GM23248 (cell line): ENCODE measurements around the genes TENM4 and PRCP.

GRCh38 chr11:78465413-78465741 lies 47.8 kb upstream of the GAB2 start:
- RAMPAGE, long total RNA: no peak

DNA sequence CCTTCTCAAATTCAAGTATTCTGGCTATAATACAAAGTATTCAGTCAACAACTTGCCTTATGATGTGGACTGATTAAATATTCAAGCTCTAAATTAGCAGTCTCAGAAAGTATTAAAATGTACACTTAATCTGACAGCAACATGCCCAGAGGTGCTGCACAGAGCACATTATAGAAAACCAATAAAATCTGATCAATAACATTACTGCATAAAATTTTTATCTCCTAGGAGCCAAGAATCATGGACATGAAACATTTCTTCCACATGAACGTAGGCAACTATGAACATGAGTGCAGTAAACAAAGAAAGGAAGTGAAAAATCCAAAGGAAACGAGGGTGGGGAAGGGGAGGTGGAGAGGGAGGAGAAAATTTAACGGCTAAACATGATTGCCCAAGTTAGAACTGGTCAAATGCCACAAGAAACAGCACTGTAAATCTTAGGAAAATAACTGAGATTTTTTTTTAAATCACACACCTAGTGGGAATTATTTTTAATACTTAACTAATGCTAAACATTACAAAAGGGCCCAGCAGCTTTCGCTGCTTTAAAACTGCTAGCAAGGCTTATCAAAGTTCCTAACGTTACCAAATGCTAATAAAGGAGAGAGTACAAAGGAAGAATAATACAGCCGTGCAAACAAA lies 13.9 kb downstream of the NARS2 start:
- RAMPAGE, long total RNA: no peak

DNA sequence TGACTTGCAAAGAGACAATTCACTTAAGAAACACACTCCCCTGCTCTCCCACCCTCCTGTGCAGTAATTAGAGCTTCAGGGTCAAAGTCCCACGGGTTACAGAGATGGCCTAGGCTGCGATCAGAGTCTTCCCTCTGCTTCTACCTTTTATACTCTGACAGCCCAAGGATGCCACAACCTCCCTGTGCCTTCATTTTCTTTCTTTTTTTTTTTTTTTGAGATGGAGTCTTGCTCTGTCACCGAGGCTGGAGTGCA lies 87.3 kb upstream of the NARS2 start:
- RAMPAGE, long total RNA: no peak

- RAMPAGE, long total RNA: no peak
These were observed at the start of gene TENM4 for GRCh38 chr11:79440401-79441315. TENM4 (minus strand) TSS chr11:79441030.

GRCh38 chr11:82155613-82156067 lies 578.0 kb downstream of the FAM181B start:
- RAMPAGE, long total RNA: no peak

GRCh38 chr11:82734063-82734249 lies 292 bp upstream of the FAM181B start:
- RAMPAGE, long total RNA: no peak

DNA sequence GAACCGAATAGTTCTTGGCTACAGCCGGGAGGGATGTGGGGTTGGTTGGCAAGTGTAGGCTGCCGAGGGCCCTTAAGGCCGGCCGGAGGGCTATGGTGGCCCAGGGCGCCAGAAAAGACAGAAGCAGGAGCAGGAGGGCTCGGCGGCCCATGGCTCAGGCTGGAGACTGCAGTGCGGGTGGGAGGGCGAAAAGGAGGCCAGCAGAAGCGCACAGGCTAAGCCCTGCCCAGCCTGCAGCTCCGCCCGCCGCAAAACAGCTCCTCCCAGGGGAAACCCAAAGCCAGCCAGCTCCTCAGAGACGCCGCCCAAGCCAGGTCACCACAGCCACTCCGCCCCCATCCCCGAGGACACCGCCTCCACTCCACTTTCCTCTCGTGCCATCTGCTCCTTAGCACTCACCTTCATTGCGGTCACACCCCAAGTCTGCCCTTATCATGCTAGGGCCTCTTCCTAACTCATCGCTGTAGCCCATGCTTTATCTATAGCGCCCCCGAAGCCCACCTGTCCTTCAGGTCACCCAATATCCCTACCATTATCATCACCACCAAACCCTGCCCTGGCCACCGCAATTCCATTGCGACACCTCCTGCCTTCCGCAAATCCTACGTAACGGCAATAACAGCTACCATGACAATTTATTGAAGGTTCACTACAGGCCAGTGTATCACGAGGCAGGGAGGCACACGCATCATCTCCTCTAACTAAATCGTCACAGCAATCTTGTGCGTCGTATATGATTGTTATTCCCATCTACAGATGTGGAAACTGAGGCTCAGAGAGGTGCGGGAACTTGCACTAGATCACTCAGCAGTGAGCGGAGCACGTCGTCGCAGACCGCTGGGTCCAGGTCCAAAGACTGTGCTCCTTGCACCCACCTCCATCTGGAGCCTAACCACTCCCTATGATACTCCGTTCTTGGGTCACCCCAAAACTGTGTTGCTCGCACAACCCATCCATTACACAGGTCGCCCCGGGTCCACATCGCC lies at the start of gene PRCP:
TSS of gene PRCP (minus strand) at position 179 of the 986 bp plus-strand sequence.
- RAMPAGE, long total RNA: start-site peak on the minus strand centred at position 169 of the sequence, 27 bp wide, 62 and 337 reads in 2 replicates

- RAMPAGE, long total RNA: start-site peak on the plus strand at chr11:83072060-83072103, 78 and 20 reads in 2 replicates
These were observed 479 bp upstream of the RAB30 start for GRCh38 chr11:83071956-83072796.

GRCh38 chr11:83167260-83168071 lies 10.5 kb downstream of the PCF11 start:
- RAMPAGE, long total RNA: no peak

DNA sequence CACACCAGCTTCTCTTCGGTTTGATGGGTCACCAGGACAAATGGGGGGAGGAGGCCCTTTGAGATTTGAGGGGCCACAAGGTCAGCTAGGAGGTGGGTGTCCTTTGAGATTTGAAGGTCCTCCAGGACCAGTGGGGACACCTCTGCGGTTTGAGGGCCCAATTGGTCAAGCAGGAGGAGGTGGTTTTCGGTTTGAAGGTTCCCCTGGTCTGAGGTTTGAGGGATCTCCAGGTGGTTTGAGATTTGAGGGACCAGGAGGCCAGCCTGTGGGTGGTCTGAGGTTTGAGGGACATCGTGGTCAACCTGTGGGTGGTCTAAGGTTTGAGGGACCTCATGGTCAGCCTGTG lies 11.7 kb downstream of the PCF11 start:
- RAMPAGE, long total RNA: no peak

DNA sequence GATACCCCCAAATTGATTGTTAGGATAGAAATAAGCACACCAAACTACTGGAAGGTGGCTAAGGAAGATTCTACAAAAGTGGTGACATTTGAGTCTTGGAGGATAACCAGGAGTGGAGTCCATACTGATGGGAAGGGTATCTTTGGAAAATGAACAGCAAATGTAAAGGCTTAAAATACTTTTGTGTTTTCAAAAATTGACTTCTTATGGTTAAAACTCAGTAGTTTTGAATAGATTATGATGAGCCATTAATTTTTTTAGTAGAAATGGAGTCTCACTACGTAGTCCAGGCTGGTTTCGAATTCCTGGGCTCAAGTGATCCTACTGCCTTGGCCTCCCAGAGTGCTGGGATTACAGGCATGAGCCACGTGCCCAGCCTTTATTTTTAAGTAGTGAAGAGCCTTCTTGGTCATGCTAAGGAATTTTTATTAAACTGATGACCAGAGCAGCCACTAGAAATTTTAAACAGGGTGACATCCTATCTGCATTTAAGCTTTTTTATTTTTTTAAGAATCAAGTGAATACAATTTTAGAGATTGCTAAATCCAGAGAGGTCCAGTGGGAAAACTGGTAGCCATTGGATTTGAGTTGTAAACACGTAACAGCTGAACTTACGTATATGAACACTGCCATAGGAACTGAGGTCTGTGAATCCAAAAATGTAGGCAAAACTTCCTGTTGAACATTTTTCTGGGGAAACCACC lies 7.2 kb upstream of the ANKRD42 start:
- RAMPAGE, long total RNA: no peak

DNA sequence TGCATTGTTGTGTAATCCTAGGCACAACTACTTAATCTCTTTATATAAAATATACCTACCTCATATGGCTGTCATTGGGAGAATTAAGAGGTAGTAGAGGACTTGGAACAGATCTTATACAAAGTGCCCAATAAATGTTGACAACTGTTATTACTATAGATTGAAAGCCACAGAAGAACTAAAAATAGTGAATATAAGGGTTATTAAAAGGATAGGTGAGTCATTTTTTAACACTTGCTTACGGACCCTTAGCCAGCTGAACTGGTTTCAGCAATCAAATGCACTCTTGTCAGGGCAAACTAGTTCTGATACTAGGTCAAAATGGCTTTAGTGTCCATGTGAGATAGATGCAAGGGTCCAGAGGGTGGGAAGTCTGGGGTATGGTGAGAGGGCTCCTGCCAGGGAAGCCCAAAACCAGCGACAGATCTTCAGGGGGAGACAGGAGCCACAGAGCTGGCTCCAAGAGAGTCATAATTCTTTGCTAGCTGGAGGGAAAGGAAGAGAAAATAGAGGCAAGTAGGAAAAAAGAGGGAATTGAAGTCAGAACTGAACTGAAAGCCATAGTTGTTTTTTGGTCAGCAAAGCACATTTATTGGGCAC lies 29.2 kb downstream of the CCDC90B start:
- RAMPAGE, long total RNA: no peak

DNA sequence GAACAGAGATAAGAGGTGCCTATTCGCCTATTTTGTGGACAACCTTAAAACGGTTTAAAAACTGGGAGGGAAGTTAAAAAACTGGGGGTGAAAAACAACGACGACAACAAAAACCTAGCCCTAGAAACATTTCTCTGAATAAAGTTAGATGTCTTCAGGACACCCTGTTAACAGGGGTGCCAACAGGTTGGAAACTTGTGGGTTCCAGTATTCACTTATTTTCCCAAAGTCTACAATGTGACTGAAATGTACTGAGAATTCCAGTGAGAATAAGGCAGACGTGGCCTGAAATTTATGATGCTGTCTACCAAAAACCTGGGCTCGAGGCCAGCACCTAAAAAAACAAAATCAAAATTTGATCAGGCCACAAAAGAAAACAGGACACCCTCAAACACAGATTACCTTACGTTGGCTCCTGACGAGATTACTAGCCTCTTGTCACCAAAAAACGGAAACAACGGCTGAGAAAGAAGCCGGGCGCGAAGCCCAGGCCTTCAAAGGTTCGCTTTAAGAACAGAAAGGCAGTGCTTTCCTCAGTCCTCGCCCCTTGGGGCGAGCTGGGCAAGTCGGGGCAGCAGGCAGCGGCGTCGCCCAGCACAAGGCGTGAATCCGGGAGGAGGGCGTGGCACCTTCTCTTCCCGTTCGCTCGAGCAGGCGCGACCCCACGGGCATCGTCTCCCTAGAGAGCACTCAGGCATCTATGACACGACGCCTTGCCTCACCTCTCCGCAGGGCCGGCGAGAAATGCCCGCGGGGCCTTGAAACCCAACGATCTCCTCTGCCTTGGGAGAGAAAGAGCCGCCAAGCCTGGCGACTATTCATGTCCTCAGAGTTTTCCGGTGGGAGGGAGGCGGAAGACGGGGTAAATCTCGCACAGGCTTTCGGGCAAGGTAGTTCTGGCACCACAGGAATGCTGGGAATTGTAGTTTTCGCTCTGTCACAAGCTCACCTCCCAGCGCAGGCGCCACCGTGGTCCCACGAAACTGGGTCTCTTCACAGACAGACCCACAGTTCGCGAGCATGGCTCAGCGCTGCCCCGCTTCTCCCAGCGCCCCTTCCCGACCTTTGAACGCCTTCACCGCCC lies 674 bp downstream of the CCDC90B start:
- RAMPAGE, long total RNA: start-site peak on the minus strand centred at position 827 of the sequence, 71 bp wide, 1,333 and 1,406 reads in 2 replicates

DNA sequence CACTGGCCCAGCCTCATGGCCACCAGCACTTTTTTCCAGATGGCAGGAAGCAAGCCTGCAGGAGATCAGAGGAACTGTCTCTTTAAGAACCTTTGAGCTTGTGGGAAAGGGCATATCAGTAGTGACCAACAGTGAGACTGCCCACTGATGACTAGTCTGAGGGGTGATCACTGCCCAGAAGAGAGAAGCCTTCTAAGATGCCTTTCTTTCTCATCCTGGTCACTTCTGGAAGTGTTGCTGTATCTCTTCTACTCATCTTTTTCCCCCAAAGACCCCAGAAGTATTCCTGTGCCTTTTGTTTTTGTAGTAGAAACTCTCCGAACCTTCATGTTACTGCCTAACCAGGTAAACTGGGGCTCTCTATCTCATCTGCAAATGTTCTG lies 125.1 kb upstream of the CCDC90B start:
- RAMPAGE, long total RNA: no peak

- RAMPAGE, long total RNA: no peak
These were observed 973.2 kb downstream of the DLG2 start for GRCh38 chr11:84653992-84654207.

DNA sequence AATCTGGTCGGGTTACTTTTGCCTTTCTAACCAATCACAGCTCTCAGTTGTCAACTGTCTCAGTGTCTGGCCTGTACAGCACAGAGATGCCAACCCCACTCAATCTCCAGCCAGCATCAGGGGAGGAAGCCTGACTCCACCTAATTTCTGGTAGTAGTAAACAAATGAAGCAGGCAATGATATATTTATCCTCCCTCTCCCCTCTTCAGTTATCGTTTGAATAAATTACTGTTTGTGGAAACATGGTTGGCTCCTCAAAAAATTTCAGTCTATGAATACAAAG lies 253 bp upstream of the CCDC89 start:
- RAMPAGE, long total RNA: no peak

DNA sequence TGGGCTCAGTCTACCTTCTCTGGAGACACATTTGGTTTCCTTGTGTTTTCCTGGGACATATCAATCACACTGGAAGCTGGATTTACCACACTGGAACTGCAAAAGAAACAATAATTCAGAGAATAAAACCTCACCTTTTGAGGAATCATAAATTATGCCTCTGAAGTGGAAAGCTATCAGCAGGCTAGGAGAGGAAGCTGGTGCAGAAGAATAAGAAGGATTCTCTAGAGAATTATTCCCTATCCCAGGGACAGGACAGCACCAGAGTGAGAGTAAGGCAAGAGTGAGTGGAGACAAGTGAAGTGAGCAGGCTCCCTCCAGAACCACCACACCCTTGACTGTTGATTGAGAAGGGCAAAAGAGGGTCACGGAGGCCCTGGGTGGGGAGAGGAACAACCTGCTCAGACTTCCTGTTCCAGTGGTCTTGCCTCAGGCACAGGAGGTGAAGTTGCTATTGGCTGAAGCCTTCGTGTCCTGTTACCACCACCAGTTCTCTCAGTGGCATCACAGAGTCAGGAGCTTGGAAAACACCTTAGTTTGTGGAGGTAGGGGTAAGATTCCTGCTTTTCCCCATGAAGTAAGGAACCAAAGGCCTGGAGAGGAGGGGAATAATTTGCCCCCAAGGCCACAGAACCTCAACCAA lies 51.7 kb upstream of the CCDC89 start:
- RAMPAGE, long total RNA: no peak

DNA sequence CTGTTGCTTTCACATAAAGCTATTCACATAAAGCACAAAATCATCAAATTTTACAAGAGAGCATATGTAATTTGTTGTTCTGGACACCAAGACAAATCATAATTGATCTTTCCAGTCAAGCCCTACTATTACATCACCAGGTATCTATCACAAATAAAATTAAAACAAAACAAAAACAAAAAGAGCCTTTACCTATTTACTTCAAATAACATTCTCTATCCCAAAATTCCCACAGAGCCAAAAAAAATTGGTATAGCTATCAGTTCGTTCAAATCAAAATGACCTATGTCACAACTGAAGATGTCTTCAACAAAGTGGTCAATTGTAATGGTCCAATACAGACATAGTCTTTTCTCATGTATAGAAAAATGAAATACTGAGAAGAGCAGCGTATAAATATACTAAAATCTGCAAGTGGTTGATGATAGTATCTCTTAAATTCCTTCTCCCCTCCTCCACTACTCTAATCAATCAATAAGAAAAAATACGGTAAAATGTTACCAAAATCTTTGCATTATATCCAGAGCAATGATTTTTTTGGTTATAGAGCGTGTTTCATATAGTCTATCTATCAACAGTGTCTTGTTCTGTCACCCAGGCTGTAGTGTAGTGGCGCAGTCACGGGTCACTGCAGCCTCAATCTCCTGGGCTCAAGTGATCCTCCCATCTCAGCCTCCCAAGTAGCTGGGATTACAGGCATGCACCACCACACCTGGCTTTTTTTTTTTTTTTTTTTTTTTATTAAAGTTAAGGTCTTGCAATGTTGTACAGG lies 105.5 kb downstream of the PICALM start:
- RAMPAGE, long total RNA: no peak

GRCh38 chr11:85983728-85984102 lies 85.2 kb downstream of the PICALM start:
- RAMPAGE, long total RNA: no peak

DNA sequence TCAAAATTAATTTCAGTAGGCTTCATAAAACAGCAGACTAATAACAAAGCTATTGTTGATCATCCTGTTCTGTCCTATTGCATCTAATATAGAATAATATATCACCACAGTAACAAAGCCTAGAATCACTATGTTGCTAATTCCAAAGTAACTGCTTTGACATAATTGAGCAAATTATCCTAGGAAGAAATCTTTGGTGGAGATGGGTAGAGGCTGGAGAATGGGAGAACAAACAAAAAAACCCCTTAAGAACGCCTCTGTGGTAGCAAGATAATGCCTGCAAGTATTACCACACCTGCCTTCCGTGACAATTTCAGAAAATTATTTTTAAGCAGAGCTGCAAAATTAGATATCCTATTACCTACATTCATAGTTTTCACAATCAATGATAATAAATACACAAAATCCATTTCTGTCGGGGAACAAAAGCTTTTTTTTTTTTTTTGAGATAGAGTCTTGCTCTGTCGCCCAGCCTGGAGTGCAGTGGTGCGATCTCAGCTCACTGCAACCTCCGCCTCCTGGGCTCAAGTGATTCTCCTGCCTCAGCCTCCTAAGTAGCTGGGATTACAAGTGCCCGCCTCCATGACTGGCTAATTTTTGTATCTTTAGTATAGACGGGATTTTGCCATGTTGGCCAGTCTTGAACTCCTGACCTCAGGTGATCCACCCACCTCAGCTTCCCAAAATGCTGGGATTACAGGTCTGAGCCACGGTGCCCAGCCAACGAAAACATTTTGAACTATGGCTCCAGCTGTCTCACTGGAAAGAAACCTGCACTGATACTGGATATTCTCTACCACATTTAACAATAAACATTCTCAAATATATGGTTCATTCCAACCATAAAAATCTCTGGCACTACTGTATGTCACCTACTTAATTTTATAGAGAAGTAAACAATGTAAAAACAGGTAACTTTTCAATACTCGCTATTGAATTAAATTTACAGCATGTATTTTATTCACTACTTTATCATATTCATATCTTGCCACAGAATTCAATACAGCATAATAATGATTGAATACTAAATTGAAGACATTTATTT lies 58.7 kb downstream of the PICALM start:
- RAMPAGE, long total RNA: no peak